Measurements from ENCODE around the gene SLC45A1.

DNA sequence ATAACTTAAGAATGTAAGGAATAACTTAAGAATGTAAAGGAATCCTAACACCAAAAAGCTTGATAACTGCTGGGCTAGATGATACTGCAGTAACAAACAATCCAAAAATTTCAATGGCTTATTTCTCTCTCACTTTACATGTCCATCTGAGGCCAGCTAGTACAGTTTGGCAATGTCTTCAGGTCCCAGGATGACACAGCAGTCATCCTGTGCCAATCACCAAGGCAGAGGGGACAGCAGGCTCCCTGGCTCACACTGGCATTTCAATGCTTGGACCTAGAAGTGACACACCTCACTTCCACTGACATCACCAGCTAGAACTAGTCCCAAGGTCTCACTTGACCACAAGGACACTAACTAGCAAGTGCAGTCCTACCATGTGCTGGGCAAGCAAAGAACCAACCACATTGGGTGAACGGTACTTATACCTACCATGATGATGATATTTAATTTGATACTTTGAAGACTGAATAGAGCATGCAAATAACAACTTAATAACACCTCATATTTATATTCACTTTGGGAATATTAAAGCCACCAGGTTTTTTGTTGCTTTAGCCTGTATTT, 15.2 kb downstream of the DNAJC11 start:
- RRBS, result no CpG with 5 or more reads among the region's 1 CpG

- RRBS, result no CpG with 5 or more reads among the region's 6 CpGs
Measured at GRCh38 chr1:6924369-6924660, 139.1 kb downstream of the CAMTA1 start.

DNA sequence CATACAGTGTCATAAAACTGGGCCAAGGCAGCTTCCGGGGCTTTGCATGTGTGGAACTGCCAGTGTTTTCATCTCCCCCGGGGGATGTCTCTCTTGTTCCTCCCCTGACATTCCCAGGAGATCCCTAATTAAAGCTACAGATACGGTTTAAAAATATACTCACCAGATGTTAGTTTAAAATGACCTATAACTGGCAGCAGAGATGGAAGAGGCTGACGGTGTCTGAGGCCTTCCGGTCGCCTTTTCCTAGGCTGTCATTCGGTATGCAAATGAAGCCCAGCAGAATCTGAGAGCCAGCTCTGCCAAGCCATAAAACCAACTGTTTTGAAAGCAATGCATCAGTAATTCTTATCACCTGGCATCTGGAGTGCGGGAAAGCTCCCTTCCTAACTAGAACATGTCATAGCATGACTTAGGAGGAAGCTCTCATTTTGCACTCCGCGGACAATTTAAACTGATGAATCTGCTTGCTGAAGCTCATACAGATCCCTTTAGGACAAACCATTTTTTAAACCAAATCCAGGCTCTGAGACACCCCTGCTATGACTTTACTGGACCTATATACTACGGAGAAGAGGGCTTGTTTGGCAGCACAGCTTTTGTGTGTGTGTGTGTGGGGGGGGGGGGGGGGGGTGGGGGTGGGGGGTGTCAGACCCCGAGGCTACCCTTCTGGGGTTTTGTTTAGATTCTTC, 436.4 kb upstream of the VAMP3 start:
- RRBS, result no CpG with 5 or more reads among the region's 12 CpGs

GRCh38 chr1:7702393-7702752, 68.7 kb upstream of the VAMP3 start:
- RRBS, result no CpG with 5 or more reads among the region's 5 CpGs

GRCh38 chr1:8013071-8013425, 13.1 kb downstream of the ERRFI1 start:
- RRBS, result no CpG with 5 or more reads among the region's 5 CpGs

- RRBS, result no CpG with 5 or more reads among the region's 18 CpGs
Measured at GRCh38 chr1:8013426-8014416, 12.4 kb downstream of the ERRFI1 start.

DNA sequence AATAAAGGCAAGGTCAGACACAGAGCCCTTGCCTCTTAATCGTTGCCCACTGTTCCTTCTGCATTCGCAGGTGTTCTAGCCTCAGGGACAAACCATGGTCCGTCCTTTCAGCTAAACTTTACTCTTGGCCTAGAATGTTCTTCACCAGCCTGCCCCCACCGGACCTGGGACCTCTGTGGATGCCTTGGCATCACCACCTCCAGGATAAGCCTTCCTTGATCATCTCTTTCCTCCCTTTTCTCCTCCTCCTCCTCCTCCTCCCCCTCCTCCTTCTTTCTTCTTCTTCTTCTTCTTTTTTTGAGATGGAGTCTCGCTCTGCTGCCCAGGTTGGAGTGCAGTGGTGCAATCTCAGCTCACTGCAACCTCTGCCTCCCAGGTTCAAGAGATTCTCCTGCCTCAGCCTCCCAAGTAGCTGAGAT, 40.3 kb upstream of the ERRFI1 start:
- RRBS, result no CpG with 5 or more reads among the region's 5 CpGs

DNA sequence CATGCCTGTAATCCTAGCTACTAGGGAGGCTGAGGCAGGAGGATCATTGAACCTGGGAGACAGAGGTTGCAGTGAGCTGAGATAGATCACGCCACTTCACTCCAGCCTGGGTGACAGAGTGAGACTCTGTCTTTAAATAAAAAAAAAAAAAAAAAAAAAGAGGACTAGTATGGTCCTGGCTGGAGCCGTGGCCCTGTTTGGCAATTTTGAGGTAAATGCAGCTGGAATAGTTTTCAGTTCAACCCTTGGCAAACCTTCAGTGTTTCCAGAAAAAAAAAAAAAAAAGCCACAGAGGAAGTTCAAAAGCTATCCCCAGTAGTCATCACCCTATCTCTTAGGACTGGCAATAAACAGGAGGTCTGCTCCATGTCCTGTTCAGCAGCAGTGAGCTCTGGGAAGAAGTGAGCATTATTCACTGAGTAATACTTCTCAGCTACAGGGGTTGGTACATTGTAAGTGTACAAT, 56.8 kb upstream of the ERRFI1 start:
- RRBS, result no CpG with 5 or more reads among the region's 2 CpGs

DNA sequence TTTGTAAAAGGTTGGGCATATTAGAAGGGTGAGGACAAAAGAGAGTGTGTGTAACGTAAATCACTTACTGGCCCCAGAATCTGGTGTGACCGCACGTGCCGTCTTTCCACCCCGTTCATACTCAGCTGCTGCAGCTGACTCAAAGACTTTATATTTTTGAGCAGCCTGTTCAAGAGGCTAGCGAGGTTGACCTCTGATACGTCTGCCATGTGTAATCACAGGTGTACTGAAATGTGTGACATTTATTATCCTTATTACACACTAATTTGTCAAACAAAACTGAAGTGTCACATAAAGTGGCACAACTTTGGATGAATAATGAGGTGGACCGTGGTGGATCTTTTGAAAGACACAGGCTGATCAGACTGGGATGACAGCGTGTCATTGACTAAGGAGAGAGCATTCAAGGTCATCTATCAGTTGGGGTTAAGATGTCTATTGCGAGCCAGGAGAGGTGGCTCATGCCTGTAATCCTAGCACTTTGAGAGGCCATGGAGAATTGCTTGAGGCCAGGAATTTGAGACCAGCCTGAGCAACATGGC, 66.7 kb upstream of the ERRFI1 start:
- RRBS, result no CpG with 5 or more reads among the region's 10 CpGs

- RRBS, result no CpG with 5 or more reads among the region's 8 CpGs
Measured at GRCh38 chr1:8116918-8117346, 90.8 kb upstream of the ERRFI1 start.

DNA sequence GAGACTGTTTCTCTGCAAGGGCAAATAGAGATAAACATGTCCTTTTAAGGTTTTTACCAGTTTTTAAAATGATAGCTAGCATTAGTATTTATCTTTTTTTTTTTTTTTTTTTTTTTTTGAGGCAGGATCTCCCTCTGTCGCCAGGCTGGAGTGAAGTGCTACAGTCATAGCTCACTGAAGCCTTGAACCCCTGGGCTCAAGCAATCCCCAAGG, 101.4 kb upstream of the ERRFI1 start:
- RRBS, result no CpG with 5 or more reads among the region's 1 CpG

DNA sequence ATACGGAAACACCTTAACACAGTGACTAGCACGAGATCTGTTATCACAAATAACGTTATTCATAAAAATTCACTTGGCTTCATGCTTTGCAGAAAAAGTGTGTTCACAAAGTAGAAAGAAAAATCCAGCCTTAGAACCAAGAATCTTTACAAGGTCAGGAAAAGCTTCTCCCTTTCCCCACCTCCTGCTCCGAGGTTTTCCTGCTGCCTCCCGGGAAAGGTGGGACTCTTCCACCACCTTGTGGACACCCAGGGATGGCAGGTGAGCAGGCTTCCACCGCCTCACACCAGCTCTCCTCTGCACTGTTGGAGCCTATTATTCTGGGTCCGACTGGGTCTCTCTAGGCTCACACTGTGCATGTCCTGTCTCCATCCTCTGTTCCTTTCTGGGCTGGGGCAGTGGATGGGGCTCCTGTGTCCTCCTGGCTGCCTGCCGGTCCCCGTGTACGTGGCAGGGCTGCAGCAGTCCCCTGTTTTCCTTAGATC, 3.6 kb upstream of the SLC45A1 start:
- RRBS, result no CpG with 5 or more reads among the region's 10 CpGs

DNA sequence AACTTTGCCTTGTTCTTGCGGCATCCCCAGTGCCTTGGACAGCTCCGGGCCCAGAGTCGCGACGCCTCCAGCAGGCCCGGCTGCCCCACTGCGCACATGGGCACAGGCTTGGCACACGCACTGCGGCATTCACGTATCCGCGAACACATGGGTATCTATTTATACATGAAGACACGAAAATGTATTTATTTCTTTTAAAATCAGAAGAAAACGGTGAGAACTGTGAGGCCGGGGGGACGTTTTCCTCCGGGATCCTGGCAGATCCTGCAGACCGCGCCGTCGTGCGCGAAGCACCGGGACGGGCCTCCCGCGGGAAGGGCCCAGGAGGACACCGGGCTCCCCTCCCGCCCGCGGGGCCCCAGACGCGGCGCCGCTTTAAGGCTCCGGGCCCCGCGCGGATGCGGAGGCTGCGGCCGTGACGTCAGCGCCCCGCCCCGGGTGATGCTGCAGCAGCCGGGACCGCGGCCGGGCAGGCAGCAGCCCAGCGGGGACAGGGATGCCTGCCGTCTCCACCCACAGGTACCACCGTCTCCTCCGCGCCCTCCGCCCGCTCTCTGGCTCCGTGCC, at the start of gene SLC45A1:
Gene SLC45A1 (plus strand): TSS at position 447 of the 567 bp plus-strand sequence.
- RRBS, result 2% methylated on average over 36 of the region's 58 CpGs

DNA sequence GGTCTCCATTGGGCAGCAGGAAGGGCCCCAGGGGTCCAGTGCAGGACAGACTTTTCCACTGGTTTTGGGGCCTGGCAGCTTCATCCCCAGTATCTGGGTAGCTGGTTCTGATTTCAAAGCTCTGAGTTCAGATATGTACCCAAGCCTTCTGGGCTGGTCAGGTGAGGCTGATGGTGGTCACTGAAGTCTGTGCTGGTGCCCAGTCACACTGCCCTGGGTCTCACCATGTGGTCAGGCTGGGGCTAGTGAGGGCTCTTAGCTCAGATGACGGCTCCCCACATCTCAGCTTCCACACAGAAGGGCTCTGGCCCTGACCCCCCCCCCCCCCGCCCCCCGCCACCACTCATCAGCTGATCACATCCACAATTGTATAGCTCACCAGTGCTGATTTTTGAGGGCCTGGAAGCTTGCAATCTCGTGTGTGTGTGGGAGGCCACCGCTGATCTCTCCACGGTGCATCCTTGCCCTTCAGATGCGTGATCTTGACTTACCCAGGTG, 32.5 kb downstream of the SLC45A1 start:
- RRBS, result no CpG with 5 or more reads among the region's 7 CpGs

- RRBS, result no CpG with 5 or more reads among the region's 5 CpGs
Measured at GRCh38 chr1:8353818-8354195, 35.9 kb downstream of the SLC45A1 start.

DNA sequence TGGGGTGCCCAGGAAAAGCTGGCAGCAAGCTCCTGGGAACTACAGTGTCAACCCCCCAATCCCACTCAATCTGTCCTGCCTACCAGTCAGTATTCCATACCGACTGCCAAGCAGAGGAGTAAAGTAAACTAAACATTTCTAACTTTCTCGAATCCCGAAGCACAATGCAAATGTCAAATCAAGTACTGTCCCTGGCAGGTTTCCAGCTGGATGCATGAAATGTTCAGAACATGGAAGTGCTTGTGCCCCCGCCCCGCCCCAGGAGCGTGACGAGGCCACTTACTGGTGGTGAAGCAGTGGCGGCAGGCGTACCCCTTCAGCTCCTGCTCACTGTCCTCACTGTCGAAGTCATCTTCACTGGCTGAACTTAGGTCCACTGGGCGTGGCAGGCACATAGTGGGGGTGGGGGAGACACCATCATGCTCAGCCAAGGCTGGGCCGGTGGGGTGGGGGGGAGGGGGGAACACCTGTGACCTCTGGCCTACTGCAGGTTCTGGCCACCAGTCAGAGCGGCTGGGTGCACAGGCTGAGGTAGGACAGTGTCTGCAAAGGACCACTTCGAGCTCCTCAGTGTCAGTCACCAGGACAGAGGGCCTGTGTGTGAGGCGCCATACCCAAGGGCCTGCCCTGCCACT, 46.7 kb downstream of the SLC45A1 start:
- RRBS, result no CpG with 5 or more reads among the region's 15 CpGs

DNA sequence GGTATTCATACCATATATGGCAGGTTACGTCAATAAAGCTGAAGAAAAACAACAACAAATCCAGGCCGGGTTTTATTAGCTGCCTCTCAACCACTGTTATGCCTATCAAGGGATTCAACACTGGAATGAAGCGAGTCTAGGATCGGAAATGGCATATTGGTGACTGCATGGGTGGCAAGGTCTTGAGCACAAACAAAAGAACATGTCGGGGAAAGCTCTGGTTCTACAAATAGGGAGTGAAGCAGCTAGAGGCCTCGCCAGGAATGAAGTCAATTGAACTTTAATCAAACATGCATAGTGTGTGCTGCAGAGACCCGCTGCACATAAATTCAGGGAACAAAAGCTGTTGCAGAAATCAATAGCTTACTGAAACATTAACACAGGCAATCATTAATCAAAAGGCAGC, 52.6 kb downstream of the SLC45A1 start:
- RRBS, result no CpG with 5 or more reads among the region's 7 CpGs

DNA sequence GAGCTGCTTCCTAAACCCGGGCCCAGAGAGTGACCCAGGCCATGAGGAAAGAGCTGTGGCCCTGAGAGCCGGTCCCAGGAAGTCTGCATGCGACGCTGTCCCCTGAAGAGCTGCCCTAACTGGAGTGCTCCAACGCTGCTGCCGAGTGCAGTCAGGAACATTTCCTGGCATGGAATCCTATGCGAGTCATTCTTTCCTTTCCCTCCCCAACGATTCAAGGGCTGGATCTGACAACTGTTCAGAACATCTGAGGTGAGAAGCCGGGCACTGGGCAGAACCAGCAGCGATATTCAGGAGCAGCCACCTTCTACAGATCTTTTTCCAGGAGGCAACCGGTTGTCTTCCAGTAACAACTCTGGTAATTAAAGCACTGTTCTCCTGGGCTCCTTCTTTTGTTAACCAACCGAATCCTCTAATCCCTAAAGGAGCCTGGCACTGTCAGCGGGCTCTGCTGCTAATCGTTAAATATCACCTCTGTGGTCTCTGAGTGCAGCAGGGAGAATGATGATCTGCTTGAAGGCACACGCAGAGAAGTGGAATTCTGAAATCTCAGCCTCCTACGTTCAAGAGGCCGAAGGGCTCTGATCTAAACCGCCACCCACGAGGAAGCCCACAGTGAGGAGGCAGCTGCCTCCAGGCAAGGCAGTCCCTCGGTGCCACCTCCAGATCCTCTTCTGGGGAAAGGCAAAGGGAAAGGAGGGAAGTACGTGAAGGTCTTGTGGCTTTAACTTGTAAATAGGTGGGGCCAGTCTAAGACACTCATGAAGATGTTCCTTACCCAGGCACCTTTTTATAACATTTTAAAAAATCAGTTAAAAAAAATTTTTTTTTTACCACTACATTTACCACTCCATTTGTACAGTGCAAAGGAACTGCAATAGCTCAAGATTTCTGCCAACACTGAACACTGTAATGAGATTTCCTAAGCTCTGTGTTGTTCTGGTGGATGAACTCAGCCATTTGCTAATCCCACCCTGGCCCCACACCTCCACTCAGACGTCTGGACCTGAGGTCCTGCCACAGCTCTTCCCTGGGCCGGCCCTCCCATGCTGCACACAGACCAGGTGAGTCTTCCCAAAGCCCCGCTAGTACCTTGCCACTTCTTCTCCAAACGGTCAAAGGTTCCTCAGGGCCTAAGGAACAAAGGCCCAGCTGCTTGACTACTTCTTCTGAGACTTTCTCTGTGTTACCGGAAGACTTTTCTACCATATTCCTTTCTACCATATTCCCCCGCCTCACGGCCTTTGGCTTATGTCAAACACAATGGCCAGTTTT, 56.1 kb downstream of the SLC45A1 start:
- RRBS, result 6% methylated on average over 5 of the region's 28 CpGs

DNA sequence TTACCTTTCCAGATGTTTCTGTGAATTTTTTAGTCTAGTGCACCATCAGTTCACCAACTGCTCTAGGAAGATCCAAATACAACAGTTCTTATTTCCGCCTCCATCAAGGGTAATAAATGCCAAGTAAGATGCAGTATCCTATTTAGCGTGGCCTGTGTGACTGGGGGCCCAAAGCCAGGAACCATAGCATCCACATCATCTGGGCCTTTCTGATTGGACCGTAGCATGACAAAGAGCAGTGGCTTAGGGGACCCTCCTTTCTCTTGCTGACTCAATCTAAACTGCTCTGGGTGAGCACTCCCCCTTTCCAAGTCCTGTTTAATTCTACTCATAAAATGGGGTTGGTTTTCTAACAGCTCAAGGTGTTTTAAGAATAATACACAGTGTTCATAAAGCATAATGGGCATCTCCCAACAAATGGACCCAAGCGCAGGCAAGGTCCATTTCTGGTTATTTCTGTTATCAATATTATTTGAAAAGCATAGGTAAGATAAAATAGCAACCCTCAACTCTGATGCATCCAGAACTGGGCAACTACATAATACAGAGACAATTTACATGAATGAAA, 75.4 kb downstream of the SLC45A1 start:
- RRBS, result no CpG with 5 or more reads among the region's 4 CpGs